ENCODE results near the gene PSMD9.

- PRO-cap = no peak
- RAMPAGE, long total RNA, 4 experiments = no peak in any of the 4 experiments
Observed at GRCh38 chr12:121295380-121296116, 961 bp downstream of the CAMKK2 start.

DNA sequence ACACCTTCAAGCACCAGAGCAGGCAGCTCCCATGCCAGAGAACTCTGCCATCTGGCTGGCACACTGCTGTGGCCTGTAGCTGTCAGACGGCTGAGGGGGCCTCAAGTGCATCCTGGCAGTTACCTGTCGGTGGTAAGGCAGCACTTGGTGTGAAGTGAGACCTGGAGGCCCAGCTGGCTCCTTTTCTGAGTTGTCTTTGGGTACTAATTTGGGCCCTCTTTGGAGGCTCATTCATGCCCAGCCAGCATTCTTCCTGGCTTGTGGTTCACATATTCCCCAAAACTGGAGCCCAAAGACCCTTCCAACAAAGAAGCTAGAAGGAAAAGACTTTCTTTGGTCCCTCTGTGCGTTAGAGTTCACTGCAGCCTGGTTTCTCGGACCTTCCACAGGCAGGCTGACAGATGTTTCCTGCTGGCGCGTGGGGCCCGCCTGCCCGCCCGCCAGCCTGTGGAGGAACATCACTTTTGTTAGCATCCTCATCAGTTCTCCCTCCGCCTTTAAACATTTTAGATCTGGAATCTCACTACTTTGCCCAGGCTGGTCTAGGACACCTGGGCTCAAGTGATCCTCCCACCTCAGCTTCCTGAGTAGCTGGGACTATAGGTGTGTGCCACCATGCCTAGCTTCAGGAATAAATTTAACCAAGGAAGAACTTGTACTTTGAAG lies 33.1 kb downstream of the RNF34 start:
- PRO-cap = no peak
- RAMPAGE, long total RNA, 4 experiments = no peak in any of the 4 experiments

- PRO-cap = bidirectional peak, plus-strand start at chr12:121537395, minus-strand start at chr12:121537274
- RAMPAGE, long total RNA, 4 experiments = no peak in any of the 4 experiments
Observed at GRCh38 chr12:121536881-121537433, 43.9 kb downstream of the KDM2B start.

DNA sequence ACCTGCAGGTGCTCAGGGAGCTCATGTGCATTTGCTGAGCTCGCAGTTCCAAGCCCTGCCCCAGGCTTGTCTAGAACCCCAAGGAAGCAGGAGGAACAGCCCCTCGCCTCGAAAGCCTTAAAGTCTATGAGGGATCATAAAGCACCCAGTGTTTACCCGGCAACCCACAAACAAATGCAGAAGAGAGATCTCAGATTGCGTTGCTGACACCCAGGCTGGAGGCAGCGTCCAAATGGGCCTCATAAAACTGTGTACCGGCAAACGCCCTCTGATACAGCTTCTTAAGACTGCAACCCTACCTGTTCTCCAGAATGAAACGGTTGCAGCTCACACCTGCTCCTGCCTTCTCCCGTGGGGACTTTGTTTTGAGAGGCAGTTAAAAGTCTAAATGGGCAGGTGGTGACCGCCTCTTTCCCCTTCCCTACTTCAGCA lies 6.7 kb downstream of the KDM2B start:
- PRO-cap = no peak
- RAMPAGE, long total RNA, 4 experiments = no peak in any of the 4 experiments

DNA sequence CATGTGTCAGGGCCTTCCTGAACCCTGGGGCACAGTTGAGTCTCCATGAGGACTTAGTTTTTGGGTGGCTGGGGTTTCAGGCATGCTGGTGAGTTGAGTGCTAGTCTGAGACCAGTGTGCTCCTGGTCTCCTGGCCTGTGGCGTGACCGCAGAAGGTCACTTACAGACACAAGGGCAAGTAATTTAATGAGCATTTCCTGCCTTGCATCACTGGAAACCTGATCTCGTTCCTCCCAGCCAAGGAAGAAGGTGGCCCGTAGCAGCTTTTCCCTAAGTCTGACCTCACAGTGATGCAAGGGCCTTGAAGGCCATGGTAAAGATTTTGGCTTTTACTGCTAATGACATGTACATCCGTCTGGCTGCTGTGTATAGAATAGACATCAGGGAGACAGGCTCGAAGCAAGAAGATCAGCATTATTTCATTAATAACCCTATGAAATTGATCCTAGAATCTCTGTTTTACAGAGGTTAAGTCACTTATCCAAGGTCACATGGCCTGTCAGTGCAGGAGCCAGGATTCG lies 4.5 kb downstream of the TMEM120B start:
- PRO-cap = no peak
- RAMPAGE, long total RNA, 4 experiments = no peak in any of the 4 experiments

GRCh38 chr12:121762065-121762786 lies 31.3 kb downstream of the RHOF start:
- PRO-cap = no peak
- RAMPAGE, long total RNA, 4 experiments = no peak in any of the 4 experiments

DNA sequence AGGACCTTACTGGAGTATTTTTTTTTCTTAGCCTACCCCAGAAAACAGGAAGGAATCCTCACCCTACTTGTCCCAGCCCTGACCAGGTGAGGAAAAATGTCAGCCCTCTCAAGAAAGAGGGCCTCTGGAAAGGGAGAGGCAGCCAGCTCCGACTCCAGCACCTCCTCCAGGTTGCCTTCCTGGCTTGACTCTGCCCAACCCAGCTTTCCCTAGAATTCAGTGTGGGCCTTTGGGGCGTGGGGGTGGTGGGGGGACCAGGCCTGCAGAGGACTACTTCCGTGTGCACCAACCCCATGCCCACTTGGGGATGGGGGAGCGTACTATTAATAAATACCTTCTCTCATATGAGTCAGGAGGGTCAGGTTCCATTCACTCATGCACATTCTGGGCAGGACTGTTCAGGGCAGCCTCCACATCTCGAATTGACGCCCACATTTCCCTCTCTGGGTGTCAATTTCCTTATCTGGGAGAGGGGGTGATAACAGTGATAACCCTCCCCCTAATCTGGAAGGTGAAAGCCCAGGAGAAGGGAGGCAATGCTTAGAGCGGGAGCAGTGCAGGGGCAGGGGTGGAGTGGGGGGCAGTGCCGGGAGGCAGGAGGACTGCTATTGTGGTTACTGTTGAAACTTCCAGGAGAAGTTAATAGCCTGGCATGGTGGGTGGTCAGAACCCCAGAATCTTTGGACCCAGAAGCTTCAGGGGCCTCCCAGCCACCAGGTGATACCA lies 5.1 kb downstream of the RHOF start:
- PRO-cap = unidirectional peak, minus-strand start at position 303 of the sequence
- RAMPAGE, long total RNA, 4 experiments = no peak in any of the 4 experiments

- PRO-cap = bidirectional peak, plus-strand start at chr12:121801078, minus-strand start at chr12:121800976
- RAMPAGE, long total RNA, 4 experiments = no peak in any of the 4 experiments
Observed at GRCh38 chr12:121800803-121801654, 2.8 kb upstream of the SETD1B start.

DNA sequence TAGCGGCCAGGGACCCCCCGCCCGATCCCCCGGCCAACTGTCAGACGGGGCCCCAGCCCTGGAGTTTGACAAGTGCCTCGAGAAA lies 1.0 kb downstream of the SETD1B start:
- PRO-cap = no peak
- RAMPAGE, long total RNA, 4 experiments = no peak in any of the 4 experiments

DNA sequence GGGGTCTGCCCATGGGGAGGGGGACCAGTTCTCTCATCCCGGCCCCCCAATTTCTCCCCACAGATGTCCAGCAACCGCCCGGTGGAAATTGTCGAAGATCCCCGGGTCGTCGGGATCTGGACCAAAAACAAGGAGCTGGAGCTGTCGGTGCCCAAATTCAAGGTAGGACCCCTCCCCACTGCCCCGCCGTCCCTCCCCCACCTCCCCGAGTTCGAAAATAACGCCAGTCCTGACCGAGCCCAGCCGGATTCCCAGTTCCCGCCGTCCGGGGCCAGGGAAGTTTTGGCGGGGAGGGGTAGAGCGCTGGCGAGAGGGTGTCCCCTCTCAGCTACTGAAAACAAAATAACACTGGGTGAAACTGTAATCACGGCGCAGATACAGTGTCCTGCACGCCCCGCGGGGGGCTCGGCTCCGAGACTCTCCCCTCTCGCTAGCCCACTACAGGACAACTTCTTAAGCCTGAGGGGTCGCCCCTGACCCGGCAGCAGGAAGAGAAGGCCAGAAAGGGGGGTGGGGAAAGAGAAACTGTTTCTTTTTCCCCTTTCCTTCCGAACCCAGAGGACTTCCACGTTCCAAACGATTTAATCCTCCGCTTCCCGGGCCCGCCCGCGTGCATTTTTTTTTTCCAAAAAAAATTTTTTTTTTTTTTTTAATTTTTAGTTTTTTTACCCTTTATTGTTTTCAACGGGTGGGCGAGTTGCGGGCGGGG lies 1.4 kb downstream of the SETD1B start:
- PRO-cap = unidirectional peak, minus-strand start at position 339 of the sequence
- RAMPAGE, long total RNA, 4 experiments = no peak in any of the 4 experiments

DNA sequence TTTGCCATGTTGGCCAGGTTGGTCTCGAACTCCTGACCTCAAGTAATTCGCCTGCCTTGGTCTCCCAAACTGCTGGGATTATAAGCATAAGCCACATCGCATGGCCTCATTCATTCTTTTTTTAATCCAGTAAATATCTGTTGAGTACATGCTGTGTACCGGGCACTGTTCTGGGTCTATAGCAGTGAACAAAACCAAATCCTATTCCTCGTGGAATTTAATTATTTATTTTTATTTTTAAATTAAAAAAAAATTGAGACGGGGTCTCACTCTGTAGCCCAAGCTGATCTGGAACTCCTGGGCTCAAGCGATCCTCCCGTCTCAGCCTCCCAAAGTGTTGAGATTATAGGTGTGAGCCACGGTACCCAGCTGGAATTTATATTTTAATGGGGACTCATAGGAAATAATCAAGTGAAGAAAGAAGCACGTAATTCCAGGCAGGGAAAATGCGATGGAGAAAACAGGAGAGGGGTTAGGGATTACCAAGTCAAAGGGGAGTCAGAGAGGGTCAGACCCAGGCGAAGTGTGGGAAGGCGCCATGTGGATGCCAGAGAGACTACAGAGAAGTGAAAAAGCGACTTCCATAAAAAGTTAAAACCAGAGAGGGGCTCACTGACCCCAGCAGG lies 22.1 kb downstream of the SETD1B start:
- PRO-cap = no peak
- RAMPAGE, long total RNA, 4 experiments = no peak in any of the 4 experiments

GRCh38 chr12:121888360-121889520 lies at the start of gene PSMD9:
TSS of gene PSMD9 (plus strand) at chr12:121888790.
- PRO-cap = bidirectional peak, plus-strand start at chr12:121888834, minus-strand start at chr12:121888640
- RAMPAGE, long total RNA, 4 experiments = start-site peak on the plus strand in 4 of 4 experiments, at chr12:121888726-121888847 at its widest, 490 to 835 reads per replicate

GRCh38 chr12:122067911-122068569 lies 10.5 kb upstream of the MLXIP start:
- PRO-cap = bidirectional peak, plus-strand start at chr12:122068340, minus-strand start at chr12:122068176
- RAMPAGE, long total RNA, 4 experiments = no peak in any of the 4 experiments

DNA sequence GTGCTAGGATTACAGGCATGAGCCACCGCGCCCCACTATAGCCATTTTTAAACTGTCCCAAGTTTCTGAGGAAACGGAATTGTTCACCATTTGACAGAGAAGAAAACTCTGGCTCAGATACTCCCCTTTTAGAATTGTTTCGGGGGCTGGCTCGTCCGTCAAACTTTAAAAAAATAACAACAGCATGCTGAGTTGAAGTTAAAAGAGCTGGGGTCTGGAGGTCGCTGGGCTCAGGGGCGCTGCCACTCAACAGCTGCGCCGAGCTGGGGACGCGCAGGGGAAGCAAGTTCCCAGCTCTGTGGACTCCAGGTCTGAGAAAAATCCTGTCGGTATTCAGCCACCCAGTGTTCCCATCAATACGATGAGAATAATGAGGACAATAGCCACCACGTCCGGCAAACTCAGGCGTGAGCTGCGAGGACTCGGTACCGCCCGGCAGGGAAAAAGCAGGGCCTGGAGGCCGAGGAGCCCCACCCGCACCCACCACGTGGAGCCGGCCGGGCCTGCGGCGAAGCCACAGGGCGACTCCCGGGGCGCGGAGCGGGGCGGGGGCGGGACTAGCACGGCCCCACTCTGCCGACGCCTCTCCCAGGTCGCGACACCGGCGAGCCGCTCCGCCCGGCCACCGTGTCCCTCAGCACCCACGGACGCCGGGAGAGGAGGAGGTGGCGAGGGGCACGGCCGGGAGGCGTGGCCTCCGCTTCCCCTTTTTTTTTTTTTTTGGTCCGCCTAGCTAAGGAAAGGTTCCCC lies 482 bp upstream of the MLXIP start:
- PRO-cap = bidirectional peak, plus-strand start outside the sequence, minus-strand start at position 632 of the sequence
- RAMPAGE, long total RNA, 4 experiments = no peak in any of the 4 experiments

DNA sequence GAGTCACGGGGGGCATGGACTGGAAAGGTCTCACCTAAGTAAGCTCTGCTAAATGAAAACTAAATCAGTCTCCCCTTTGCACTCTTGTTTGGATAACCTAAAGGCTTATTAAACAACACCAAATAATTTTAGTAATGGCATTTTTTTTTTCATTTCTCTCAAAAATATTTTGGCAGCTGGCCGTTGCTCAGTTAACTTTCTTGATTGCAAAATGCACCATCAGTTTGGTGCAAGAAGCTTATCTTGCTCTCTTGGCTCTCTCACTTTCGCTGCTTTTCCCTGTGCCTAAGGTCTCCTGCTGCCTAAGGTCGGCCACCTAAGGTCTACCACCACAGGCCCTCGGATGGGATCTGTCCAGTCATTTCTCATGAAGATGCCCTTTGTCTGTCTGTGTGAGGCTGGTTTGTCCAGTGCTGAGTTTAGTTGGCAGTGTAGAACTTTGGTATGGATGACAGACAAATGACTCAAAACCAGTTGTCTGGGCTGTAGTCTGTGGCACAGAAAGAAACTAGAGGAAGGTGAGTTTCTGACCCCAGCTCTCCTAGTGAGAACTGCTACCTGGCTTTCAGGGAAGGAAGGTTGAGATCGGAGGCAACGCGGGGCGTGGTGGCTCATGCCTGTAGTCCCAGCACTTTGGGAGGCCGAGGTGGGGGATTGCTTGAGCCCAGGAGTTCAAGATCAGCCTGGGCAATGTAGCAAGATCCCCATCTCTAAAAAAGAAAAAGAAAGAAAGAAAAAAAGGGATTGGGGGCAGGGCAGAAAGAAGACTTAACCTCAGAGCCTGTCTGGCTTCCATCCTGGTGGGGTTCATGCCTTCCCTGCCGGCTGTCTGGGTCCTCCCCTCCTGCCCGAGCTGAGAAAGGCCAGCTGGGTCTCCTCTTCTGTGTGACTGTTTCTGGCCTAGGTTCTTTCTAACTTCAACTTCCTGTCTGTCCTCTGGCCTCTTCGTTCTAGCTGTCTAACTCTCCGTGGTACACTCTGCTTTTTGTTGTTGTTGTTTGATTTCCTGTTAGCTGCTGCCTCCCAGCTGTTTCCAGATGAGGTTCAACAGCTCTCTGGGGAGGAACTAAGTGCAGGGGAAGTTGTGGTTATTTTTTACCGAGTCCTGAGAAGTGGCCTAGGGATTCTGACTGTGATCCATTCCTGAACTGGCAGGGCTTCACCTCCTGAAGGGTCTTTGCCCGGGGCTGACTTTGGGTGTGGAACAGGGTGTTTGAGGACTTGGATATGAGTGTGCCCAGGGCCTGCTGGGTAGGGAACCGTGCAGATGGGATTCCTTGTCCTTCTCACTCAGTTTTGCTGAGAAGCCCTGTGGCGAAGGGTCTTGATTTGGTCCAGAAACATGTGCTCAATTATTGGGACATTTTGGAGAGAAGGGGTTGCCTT lies 2.9 kb downstream of the MLXIP start:
- PRO-cap = unidirectional peak, minus-strand start at position 960 of the sequence
- RAMPAGE, long total RNA, 4 experiments = no peak in any of the 4 experiments

DNA sequence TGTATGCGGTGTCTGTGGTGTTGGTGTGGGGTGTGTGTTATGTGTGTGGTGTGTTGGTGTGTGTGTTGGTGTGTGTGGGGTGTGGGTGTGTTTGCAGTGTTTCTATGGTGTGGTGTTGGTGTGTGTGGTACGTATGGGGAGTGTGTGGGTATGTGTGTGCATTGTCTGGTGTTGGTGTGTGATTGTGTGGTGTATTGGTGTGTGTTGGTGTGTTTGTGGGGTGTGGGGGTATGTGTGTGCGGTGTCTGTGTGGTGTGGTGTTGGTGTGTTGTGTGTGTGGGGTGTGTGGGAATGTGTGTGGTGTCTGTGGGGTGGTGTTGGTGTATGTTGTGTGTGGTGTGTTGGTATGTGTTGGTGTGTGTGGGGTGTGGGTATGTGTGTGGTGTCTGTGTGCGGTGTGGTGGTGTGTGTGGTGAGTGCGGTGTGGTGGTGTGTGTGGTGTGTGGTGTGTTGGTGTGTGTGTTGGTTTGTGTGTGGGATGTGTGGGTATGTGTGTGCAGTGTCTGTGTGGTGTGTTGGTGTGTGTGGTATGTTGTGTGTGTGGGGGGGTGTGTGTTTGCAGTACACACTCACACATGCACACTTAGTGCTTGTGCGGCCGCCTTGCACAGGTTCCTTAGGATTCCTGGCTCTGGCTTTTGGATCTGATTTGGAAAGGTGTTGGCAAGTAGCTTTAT lies 16.3 kb downstream of the MLXIP start:
- PRO-cap = no peak
- RAMPAGE, long total RNA, 4 experiments = no peak in any of the 4 experiments

- PRO-cap = bidirectional peak, plus-strand start at chr12:122097011, minus-strand start at chr12:122096905
- RAMPAGE, long total RNA, 4 experiments = no peak in any of the 4 experiments
Observed at GRCh38 chr12:122096259-122097304, 18.0 kb downstream of the MLXIP start.

DNA sequence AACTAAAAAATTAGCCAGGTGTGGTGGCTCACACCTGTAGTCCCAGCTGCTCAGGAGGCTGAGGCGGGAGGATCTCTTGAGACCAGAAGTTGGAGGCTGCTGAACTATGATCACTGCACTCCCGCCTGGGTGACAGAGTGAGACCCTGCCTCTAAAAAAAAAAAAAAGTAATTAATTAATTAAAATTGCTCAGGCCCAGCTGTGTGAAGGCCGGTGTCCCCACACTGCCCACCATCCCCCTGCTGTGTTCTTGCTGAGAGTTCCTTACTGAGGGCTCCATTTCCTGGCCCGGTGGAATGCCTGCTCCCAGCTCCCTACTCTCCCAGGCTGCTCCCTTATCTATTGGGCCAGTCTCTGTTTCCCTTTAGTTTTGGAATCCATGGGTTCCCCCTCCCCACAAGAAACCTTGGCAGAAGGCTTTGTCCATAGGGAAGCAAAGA lies 18.9 kb downstream of the MLXIP start:
- PRO-cap = no peak
- RAMPAGE, long total RNA, 4 experiments = no peak in any of the 4 experiments

- PRO-cap = no peak
- RAMPAGE, long total RNA, 4 experiments = no peak in any of the 4 experiments
Observed at GRCh38 chr12:122125366-122126512, 47.2 kb downstream of the MLXIP start.

DNA sequence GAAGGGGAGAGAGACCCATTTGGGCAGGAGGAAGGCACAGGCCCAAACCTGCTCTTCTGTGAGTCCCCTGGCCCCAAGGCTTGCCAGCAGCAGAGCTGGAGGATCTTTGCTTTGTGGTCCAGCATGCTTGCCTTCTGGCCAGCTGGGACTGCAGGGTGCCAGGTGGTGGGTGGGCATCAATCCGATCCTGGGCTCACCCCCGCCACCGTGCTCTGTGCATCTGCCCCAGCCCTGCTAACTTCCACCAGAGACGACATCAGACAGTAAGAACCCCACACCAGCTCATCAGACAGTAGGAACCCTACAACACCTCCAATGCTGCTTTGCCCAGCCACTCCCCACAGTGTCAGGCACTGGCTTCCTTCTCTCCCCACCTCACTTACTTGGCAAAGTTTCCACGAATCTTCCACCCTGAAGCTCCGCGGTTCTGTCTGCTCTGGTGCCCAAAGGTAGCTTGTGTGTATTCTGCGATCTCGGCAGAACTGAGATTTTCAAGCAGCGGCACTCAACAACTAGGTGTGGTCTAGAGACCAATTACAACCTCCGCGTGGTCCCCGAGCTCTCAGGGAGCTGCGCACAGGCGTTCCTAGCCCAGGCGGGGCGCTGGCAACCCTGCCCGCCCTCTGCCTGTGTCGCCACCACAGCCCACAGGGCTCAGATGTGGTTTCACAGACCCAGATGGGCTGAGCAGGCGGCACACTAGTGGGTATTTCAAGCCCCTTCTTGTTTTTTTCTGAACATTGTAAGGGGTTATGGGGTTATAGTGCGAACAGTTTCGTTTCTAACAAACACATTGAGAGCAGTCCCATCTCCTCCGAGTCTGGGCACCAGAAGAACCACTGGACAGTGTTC lies 1.3 kb upstream of the DIABLO start:
- PRO-cap = no peak
- RAMPAGE, long total RNA, 4 experiments = no peak in any of the 4 experiments